B cell (primary cell): Measurements from ENCODE around the gene CD83.

GRCh38 chr6:12366585-12367113, 76.5 kb downstream of the EDN1 start:
- PRO-cap: no peak
- CAGE, long polyA plus RNA: no peak

DNA sequence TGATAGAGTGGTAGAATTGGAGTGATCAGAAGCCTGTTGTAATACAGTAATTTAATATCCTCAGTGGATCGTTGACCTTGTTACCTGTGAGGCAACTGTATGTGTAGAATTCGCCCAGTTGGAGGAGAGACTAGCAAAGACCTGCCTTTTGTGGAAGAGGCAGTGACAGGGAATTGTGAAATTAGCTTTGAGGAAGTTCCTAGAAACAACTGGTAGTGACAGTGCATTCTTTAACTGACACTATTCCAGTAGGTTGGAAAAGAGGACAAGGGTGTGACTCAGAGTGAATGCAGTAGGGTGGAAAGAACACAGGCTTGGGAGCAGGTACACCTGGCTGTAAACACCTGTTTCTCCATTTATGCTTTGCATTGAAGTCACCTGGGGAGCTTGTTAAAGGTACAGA, 295.7 kb downstream of the PHACTR1 start:
- PRO-cap: no peak
- CAGE, long polyA plus RNA: no peak

- PRO-cap: no peak
- CAGE, long polyA plus RNA: no peak
Observed at GRCh38 chr6:13013362-13014493, 297.2 kb downstream of the PHACTR1 start.

GRCh38 chr6:13052961-13053819, 275.1 kb downstream of the TBC1D7 start:
- PRO-cap: no peak
- CAGE, long polyA plus RNA: no peak

DNA sequence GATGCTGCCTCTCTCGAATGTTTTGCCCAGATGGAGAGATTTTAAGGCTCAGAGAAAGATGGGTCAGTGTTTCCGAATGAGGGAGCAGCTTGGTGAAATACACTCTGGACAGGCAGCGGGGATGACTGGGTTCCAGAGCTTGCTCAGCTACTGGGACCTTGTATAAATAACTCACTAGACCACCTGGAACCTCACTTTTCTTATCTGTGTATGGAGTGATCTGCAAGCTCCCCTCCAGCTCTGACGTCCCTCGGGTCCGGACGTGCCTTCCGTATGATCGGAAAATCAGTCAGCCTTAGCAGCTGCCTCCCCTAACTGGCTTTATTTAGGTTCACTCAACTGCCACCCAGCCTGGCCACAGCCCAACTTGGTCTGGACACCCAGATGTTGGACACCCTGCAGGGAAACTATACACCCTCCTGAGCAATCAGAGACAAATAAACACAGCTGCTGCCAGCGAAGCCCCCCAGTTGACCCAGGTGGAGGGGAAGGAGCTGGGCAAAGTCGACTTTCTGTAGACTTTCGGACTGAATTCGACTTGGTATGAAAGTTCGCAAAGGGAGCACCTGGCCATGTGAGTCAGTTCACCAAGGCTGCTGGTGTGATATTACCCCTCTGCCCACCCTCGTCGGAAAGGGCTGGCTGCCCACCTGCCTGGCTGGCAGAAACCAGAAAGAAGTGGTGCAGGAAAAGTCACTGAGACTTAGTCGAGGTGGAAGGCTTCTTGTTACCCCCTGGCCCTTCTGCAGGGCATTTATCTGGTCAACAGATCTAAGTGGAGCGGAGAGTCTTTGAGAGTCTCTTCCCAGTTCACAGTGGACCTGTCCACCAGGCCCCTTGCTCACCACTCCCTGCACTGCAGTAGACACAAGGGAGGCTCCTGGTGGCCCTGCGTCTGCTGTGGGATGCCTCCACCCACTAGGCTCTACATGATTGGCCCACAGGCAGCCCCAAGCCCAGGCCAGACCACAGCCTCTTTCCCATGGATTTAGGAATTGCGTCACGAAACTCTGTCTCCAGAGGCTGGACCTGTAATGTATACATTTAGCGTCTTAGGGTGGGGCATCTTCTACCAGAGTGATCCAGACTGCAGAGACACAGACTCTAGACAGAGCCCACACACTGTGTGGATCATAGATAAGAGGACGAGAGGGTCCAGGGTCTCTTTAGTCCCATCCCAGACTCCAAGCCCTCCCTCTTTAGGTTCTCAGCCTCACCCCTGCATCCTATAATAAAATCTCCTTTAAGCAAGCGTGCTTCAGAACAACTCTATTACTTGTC, 28.7 kb downstream of the TBC1D7 start:
- PRO-cap: bidirectional peak, plus-strand start at position 334 of the sequence, minus-strand start at position 173 of the sequence; bidirectional peak, plus-strand start at position 664 of the sequence, minus-strand start at position 576 of the sequence
- CAGE, long polyA plus RNA: no peak

- PRO-cap: no peak
- CAGE, long polyA plus RNA: no peak
Observed at GRCh38 chr6:13303153-13303561, 25.2 kb downstream of the TBC1D7 start.

DNA sequence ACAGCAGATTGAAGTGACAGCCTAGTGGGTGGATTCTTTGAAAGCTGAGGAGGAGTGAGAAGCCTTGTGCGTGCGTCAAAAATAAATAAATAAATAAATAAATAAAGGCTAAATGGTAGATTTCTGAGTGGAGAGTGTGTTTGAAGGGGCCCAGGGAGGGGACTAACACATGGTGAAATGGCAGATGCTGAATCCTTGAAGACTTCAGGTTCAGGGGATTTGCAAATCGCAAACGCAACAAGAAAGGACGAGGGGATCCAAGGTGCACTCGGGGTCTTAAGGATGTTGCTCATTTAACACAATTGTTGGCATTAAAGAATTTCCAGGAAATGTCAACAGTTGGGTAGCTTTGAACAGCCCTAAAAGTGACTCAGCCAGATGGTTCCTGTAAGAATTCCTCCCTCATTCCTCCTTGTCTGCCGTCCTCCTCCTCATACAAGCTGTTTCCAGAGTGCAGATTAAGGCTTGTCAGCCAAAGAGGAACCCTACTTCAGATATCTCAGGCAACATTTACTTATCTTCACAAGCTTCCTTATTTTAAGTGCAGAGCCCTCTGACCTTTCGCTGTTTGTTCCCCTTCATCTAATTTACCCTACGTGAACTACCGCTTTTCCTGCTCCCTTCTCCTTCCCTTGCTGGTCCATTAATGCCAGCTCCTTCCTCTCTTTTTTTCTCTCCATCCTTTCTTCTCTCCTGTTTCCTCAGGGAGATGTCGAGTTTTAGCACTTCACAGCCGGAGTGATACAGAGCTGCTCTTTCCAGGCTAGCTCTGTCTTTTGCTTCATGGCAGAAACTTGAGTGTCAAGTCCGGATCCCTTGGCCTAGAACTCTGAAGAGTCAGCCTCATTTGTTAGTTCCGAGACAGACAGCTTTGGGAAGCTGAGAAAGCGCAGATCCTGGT, 26.0 kb upstream of the TBC1D7 start:
- PRO-cap: no peak
- CAGE, long polyA plus RNA: no peak

GRCh38 chr6:13421400-13422074, 65.9 kb downstream of the GFOD1 start:
- PRO-cap: no peak
- CAGE, long polyA plus RNA: no peak

GRCh38 chr6:13429131-13429603, 58.2 kb downstream of the GFOD1 start:
- PRO-cap: no peak
- CAGE, long polyA plus RNA: no peak

GRCh38 chr6:13453602-13454356, 33.6 kb downstream of the GFOD1 start:
- PRO-cap: unidirectional peak, plus-strand start at chr6:13454085
- CAGE, long polyA plus RNA: no peak

DNA sequence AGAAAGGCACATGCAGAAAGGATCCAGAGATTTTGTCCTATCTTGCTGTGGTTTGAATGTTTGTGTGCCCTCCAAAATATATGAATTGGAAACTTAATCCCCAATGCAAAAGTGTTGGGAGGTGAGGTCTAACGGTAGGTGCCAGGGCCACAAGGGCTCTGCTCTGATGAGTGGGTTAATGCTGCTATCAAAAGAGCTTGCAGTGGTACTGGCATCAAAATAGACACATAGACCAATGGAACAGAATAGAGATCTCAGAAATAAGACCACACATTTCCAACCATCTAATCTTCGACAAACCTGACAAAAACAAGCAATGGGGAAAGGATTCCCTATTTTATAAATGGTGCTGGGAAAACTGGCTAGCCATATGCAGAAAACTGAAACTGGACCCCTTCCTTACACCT, 28.5 kb downstream of the GFOD1 start:
- PRO-cap: no peak
- CAGE, long polyA plus RNA: no peak

GRCh38 chr6:13499966-13500712, 12.7 kb upstream of the GFOD1 start:
- PRO-cap: no peak
- CAGE, long polyA plus RNA: no peak

DNA sequence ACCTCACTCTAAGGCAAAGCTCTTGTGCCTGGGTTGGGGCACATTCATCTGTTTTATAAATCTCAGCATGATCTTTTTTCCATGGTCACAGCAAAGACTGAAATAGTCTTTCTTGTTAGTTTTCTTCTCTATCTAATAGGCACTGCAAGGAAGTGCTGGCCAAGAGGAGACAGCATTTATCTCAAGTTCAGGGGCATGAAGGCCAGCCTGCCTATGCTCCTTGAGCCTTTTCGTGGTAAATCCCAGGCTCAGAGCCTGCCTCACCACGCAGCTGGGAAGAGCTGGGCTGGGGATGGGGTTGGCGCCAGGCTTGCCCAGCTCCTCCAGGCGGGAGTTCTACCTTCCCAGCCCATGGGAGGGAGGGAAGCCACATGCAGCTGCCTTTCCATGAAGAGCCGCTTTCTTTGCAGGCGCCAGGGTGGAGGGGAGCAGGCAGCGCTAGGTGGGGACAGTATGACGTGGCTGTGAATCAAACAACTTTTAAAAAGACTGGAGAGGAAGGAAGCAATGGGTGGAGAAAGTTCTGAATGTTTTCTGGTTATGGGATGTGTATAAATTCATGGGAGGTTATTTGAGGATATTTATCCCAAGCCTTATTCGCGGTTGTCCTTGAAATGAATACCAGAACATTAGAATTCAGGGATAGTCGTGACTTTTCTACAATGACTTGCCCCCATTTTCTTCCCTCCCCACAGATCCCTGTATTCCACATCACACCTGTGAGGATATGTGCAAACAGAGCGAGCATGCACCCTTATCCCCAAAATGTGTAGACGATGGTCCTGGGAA, 19.4 kb upstream of the SIRT5 start:
- PRO-cap: no peak
- CAGE, long polyA plus RNA: no peak

GRCh38 chr6:13573704-13574022, 738 bp upstream of the SIRT5 start:
- PRO-cap: no peak
- CAGE, long polyA plus RNA: no peak

- PRO-cap: no peak
- CAGE, long polyA plus RNA: no peak
Observed at GRCh38 chr6:13690393-13690916, 21.2 kb downstream of the RANBP9 start.

GRCh38 chr6:13710399-13711464, 903 bp downstream of the RANBP9 start:
- PRO-cap: no peak
- CAGE, long polyA plus RNA: no peak

- PRO-cap: no peak
- CAGE, long polyA plus RNA: no peak
Observed at GRCh38 chr6:13743395-13744171, 31.9 kb upstream of the RANBP9 start.

- PRO-cap: no peak
- CAGE, long polyA plus RNA: no peak
Observed at GRCh38 chr6:13762499-13763202, 51.0 kb upstream of the RANBP9 start.

DNA sequence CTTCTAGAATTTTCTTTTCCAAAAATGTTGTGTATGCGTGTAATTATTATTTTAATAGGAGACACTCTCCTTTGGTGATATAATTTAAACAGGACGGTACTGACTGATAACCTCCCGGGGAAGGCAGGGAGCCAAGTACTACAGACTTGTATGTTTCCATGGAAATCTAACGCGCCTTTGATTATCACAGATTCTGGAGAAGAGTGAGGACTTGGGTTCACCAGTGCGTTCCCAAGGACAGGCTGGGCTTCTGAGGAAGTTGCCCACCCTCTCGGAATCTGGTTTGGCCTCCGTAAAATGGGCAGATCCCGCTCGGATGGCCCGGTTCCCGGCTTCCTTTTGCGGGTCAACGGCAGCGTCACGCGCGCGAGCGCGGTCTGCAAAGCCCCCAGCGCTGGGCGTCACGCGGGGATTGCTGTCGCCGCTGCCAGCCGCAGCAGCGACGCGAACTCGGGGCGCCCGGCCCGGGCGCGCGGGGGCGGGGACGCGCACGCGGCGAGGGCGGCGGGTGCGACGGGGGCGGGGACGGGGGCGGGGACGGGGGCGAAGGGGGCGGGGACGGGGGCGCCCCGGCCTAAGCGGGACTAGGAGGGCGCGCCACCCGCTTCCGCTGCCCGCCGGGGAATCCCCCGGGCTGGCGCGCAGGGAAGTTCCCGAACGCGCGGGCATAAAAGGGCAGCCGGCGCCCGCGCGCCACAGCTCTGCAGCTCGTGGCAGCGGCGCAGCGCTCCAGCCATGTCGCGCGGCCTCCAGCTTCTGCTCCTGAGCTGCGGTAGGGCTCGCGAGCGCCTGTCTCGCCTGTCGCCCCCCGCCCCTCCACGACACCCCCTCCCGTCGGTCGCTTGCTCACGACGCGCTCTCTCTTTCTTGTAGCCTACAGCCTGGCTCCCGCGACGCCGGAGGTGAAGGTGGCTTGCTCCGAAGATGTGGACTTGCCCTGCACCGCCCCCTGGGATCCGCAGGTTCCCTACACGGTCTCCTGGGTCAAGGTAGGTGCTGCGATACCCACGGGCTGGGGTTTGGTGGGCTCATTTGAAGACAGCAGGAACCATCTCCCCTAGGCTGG, at the start of gene CD83:
Gene CD83, plus strand, starts transcription at position 696 of the 1,066 bp plus-strand sequence.
- PRO-cap: unidirectional peak, minus-strand start at position 299 of the sequence; bidirectional peak, plus-strand start at position 696 of the sequence, minus-strand start at position 452 of the sequence
- CAGE, long polyA plus RNA: start-site peak on the plus strand centred at position 693 of the sequence, 44 bp wide, 1,998 and 2,094 reads in 2 replicates

DNA sequence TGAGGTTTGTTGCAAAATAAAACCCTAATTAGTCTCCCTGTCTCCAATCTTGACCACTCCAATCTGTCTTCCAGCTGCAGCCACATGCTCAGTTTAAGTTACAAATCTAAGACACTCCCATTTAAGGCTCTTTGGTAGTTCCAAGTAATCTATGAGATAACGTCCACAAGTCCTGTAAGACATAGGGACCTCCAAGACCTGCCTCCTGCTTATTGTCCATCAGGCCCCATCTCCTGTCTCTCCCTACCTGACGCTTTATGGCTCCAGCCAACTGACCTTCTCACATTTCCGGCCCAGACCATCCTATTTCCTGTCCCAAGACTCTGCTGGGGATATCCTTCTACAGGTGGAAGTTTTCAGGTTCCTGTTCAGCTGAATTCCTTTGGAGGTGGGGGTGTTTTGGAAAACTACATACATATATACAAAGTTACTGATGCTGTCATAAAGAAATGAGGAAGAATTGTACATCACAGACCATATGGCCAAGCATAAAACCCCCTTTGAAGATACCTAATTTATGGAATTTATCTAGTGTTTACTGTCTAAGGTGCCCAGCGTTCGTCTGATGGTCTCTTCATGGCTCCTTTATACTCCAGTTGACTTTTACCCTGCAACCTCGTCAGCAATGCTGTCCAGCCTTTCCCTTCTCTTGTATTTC, 36.5 kb downstream of the CD83 start:
- PRO-cap: no peak
- CAGE, long polyA plus RNA: no peak